H9 (cell line): ENCODE results near the gene RPE65.

DNA sequence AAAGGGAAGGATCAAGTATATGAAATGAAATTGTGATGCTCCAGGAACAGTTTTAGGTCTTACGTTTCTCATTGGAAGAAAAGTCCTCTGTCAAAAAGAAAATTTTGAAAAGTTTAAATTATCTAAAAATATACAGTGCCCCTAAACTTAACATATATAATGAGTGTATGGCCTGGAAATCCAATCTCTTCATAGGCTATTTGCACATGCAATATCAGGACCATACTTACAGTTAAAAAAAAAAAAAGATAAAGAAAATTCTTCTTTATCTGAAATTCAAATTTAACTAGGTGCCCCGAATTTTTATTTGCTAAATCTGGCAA lies 185.6 kb upstream of the SGIP1 start:
- PRO-cap = no peak

GRCh38 chr1:66371279-66372051 lies 162.5 kb upstream of the SGIP1 start:
- PRO-cap = no peak

DNA sequence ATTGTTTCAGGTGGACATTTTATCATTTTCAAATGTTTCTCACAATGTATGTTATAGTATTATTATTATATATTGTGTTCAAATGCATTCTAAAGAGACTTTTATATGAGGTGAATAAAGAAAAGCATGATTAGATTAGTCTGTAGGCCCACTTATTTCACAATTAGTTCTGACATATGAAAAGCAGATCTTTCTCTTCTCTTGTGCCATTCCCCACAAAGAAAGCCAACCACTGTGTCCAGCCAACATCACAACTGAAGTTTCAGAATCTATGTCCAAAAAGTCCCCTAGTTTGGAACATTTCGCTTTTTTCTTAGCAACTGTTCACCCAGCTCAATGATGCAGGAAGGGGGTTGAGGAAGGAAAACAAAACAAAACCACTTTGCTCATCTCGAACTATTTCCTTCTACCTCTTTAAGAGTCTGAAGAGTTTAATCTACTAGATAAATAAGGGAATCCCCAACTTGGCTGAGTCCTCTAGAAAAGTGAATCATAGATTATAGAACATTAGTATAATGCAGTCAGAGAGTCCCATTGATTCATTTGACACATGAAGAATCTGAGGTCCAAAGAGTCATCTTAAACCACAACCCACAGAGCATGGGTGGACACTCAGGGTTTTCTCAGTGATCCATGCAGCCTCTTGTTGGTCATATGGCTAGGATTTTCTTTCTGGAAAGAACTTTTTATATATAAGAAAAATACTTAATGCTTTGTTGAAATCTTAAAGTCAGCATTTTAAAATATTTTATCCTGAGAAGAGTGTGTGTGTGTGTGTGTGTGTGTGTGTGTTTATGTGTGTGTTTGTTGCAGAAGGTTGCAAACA lies 159.3 kb upstream of the SGIP1 start:
- PRO-cap = no peak

DNA sequence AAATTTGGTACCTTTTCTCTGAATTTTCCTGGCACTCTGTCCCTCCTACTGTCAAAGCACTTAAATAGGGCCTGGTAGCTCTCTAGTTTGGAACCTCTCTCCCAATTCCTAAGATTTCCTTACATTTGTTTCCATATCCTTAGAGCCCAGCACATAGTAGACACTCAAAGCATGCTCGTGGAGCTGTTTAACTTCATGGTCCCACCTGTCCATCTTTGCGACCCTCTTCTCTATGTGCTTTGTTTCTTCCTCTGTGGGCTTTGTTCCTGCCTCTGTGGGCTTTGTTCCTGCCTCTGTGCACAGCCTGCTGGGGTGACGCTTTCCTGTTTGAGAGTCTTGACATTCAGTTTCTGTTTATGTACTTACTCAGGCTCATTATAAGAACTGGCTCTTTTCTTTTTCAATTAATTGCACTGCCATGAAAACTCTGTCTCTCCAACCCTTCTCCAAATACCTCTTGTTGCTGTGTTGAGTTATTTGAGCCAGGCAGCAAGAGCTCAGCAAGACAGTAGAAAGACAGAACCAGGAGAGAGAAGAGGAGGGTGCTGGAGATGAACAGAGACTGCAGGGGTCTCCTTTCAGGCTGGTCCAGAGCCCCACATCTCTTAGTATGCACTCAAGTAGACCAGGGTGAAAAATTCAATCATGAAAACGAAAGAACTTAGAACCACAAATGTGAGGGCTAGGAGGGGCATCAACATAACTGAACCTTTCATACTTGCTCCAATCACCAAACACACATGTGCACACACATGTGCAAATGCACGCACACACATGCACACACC lies 88.4 kb upstream of the SGIP1 start:
- PRO-cap = no peak

GRCh38 chr1:66564480-66564827 lies 30.5 kb downstream of the SGIP1 start:
- PRO-cap = no peak

GRCh38 chr1:67336863-67337247 lies 29.2 kb downstream of the IL12RB2 start:
- PRO-cap = no peak

GRCh38 chr1:67479817-67480016 lies 49.5 kb upstream of the SERBP1 start:
- PRO-cap = no peak

DNA sequence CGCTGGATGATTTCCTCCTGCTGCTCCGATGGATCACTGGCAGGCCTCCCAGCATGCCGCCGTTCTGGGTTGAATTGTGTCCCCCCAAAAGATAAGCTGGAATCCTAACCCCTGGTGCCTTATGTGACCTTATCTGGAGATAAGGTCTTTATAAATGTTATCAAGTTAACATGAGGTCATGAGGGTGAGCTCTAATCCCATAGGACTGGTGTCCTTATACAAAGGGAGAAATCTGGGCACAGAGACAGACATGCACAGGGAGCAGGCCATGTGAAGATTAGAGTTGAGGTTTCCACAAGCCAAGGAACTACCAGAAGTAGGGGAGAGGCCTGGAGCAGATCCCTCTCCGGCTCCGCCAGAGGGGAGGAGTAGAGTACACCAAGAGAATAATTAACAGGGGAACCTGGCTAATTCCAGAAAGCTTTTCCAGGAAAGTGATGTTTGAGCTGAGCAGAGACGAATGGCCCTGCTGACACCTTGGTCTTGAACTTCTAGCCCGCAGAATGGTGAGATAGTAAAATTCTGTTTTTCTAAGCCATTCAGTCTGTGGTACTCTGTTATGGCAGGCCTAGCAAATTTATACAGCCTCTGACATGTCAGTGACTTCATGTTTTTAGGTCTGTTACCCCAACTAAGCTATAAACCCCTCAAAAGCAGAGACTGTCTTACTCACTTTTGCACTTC lies 110.1 kb upstream of the SERBP1 start:
- PRO-cap = no peak

DNA sequence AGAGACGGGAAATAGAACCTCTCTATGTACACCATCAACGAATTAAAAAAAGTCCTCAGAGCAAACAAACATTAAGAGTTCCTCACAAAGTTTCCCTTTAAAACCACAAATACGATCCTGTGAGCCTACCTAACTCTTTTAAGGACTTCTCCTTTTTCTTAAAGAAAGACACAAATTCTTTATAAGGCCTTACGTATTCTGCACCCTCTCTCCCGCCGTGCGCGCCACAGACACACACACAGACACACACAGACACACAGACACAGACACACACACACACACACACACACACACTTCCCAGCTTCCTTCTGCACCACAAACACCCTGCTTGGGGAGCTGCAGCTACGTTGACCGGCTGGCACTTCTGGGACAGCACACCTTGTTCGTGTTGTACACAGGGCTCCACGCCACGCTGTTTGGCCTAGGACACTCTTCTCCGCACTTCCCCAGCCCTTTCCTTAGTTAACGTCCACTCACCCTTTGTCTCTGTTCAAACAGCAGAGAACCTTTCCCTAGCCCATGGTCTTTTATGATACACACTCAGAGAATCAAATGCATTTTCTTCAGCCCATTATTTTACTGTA lies 49.5 kb upstream of the GADD45A start:
- PRO-cap = no peak

- PRO-cap = no peak
These were observed 39.4 kb upstream of the GADD45A start for GRCh38 chr1:67645497-67646198.

DNA sequence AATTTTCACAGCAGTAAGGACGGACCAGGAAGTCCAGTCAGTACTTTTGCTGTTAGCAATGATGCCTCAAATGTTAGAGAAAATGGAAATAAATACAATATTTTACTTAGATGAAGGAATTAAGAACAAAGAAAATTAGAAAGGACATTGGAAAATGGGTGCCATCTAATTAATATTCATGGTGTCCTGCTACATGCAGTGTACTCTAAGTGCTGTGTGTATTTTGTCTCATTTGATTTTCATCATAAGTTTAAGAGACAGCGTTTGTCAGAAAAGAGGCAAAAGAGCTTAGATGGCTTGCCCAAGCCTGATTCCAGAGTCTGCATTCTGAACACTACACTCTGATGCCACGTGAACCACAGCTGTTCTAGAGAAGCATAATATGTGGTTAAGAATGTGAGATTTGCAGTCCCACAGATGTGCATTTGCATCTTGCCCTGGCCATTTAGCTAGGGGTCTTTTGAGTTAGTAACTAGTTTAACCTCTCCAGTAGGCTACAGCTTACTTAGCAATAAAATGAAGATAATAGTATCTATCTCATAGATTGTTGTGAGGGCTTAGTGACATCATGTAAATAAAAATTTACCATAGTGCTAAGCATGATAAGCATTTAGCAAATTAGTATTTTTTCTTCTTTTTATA lies 9.2 kb upstream of the GADD45A start:
- PRO-cap = no peak

GRCh38 chr1:67687595-67688698 lies 2.9 kb downstream of the GADD45A start:
- PRO-cap = no peak

DNA sequence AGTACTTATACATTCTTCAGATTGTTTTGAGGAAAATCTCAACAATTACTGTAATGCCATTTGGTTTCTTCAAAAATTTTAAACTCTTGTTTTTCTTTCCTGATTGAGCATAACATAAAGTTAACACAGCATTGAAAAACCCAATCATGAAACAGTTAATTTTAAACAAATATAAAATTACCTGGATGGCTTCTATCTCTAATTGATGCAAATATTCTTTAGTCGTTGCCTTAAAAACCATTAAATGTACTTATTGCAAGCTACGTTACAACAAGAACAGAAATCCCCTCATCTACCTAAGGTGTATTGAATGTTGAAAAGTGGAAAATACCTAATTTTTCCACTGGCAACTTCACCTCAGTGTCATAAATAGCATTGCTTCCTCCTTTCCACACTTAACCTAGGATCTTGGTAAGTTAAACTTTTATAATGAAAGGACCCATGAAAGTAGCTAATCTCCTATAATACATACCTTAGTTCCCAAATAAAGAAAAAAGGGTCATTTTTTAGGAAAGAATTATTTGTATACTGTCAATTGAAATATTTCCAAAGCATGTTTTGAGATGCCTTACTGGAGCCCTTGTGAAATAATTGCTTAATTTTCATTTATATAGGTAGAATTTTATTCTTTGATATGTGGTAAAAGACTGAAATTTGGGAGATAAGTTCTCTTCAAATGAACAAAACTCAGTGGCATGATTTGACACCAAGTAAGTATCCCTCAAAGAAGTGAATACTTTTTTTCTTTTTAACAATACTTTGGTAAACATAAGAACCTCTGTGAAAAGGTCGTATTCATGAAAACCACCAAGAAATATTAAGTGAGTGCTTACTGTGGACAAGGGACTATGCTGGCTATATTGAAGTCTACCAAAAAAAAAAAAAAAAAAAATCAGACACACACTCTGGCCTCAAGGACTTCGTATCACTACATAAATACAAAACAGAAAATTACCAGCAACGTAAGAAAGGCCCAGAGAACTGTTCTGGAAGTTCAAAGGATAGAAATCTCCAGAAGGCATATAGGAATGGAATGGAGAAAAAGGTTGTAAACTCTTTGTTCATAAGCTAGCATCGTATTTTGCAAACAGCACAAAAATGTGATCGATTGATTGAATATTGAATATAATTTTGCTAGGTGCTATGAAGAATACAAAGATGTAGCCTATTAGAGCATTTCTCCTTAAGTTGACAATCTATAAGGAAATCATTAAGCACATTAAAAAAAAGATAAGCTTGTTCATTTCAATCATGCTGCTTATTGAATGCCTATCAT lies 5.7 kb downstream of the GADD45A start:
- PRO-cap = no peak

GRCh38 chr1:67708454-67709103 lies 23.6 kb downstream of the GADD45A start:
- PRO-cap = no peak

- PRO-cap = no peak
These were observed 67.0 kb downstream of the GNG12 start for GRCh38 chr1:67766116-67766811.

DNA sequence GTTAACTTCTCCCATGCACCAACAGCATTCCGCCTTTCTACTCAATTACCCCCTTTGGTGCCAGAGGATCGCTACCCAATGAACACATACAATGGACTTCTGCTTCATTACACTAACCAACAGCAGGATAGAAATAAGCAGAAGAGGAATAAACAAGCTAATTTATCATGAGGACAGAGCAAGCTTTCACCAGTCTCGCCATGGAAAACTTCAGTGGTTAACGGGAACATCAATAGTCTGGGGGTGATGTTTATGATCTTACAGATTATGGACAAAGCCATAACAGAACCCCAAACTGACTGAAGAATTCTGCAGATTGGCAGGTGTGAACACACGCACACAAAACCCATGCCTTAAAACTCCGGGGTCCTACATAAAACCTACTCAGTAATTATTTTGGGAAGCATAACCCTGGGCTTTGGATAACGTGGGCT lies 15.0 kb downstream of the WLS start:
- PRO-cap = no peak

GRCh38 chr1:68449648-68450147 lies at the start of gene RPE65:
Gene RPE65, minus strand, starts transcription at chr1:68449954.
- PRO-cap = no peak

DNA sequence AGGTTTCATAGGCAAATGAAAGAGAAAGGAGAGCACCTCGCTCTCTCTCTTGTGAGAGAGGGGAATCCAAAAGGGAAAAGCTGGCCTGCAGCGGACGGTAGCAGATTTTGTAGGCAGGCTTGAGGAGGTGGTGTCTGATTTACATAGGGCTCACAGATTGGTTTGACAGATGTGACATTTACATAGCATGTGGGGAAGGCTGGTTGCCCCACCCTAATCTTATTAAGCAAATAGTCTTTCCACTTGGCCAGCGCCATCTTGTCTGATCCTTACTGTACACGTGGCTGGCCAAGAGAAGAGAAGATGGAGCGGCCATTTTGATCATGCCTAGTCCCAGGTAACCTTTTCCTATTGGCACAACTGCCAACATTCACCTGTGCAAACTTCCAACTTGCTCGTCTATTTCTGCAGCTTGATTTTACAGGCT lies 16.1 kb upstream of the LRRC7 start:
- PRO-cap = unidirectional peak, minus-strand start at position 82 of the sequence

DNA sequence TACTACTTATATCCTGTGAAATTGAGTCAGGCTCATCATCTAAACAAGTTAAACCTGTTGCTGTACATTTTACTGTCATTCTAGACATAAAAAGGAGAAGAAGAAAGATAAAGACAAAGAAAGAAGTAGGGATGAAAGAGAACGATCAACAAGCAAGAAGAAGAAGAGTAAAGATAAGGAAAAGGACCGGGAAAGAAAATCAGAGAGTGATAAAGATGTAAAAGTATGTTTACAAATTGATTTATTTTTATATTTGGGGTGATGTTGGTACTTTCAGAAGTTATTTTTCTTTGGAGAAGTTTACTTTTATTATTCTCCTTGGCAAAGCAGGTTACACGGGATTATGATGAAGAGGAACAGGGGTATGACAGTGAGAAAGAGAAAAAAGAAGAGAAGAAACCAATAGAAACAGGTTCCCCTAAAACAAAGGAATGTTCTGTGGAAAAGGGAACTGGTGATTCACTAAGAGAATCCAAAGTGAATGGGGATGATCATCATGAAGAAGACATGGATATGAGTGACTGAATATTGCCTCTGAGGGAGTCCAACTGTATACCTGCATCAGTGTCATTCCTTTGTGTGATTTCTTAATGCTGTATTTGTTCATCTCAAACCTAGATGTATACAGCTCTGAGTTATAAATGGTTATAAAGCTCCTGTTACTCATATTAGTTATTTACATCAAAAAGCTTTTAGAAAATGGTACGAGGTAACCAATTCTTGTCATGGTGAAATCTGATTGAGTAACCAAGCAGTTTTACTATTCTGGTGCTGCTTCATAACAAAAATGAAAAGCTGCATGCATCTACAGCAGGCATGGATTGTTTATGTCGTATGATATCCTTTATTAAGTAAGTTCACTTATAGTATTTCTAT lies 29.3 kb downstream of the SRSF11 start:
- PRO-cap = no peak

DNA sequence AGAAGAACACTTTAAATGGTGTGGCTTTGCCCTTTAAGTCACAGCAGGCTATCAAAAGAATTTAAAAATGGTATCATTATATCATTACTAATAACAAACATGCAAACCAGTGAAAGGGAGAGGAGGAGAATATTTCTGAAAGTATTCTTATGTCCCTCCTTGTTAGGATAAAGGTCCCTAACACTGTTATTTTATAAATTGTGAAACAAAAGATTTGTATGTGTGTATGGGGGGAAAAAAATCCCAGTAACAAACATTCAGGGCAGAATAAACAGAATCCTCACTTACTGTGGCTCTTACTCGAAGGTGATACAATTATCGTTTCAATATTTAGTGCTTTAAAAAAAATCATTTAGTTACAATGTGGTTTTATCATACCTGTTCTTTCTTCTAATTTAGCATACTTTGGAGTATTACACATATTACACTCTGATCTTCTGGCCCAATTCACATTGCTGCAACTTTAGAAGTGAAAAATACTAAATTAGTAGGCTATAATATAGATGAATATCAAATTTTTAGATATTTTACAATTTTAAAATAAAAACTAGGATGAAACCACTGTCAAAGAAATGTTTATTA lies 4.3 kb downstream of the ZRANB2 start:
- PRO-cap = no peak